Mesenchymal stem cell of adipose (primary cell): ENCODE measurements around the gene SCN5A.

- CAGE, long polyA plus RNA: no peak
Measured at GRCh38 chr3:38455019-38455489, 1.4 kb downstream of the ACVR2B start.

DNA sequence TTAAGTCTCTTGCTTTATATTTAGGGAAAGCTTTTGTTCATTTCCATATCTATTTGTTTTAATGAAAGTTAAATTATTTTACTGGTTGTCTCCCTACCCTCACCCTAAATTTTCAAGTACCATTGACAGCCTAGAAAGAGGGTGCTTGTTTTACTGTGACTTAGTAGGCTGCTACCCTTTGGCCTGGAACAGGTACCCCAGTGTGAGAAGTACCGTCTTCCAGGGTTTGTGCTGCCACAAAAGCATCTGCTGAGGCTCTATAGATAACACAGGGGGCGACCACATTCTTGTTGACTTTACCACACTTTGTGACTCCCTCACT, 23.4 kb downstream of the EXOG start:
- CAGE, long polyA plus RNA: no peak

DNA sequence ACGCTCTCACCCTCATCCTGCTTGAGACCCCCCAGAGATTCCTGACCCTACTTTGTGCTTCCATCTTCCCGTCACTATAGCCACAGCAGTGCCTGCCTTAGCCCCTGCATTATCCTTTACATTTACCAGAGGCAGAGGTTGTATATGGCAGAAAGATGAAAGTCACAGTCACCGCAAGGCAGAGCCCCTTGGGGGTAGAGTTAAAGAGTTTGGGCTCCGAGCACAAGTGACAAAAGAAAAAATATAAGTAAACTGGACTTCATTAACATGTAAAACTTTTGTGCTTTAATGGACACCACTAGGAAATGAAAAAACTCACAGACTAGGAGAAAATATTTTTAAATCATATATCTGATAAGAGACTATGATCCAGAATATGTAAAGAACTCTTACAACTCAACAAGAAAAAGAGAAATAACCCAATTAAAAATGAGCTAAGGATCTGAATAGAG, 56.6 kb downstream of the EXOG start:
- CAGE, long polyA plus RNA: no peak

- CAGE, long polyA plus RNA: no peak
Measured at GRCh38 chr3:38610888-38611214, 38.6 kb downstream of the SCN5A start.

DNA sequence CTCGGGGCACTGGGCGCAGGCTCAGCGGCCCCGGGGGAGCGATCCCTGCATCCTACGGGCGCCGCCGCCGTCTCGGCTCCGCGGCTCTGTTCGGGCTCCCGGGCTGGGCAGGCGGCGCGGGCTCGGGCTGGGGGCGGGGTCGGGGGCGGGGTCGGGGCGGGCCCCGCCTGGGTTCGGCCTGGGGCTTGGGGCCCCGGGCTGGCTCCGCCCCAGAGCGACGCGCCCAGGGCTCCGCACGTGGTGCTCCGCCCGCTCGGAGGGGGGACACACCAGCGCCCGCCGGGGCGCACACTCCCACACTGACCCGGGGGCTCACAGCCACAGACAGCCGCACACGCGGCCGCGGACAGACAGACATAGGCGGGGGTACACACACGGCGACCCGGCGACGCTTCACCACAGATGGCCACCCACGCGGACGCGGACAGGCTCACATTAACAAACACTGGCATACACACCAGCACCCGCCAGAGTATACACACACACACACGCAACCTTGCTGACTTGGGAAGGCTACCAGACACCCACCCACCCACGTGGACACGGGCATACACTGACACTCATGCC, at the start of gene SCN5A:
TSS of gene SCN5A (minus strand) at position 88 of the 567 bp plus-strand sequence.
- CAGE, long polyA plus RNA: no peak

DNA sequence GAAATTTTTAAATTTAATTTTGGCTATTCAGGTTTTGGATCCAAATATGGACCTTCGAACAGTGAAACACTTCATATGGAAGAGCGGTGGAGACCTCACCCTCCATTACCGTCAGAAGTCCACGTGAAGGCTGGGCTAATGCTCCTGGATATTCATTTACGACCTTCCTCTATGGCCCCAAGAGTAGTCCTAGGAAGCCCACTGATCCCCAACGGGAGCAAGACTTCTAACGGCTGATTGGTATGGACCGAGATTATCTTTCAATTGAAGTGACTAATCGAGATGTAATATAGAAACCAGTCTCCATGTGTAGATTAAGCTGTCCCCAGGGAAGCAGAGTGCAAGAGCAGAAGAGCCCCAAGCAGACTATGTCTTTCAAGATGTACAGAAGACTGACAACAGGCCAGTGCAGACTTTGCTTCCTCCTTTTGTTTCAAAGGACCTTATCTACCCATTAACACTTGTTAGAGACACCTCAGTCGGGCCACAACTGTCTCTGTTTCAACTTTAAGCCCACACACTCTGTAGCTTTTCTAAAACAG, 12.7 kb downstream of the GORASP1 start:
- CAGE, long polyA plus RNA: no peak

GRCh38 chr3:39142656-39143145, 10.7 kb downstream of the CSRNP1 start:
- CAGE, long polyA plus RNA: no peak

GRCh38 chr3:39148470-39149407, 4.7 kb downstream of the CSRNP1 start:
- CAGE, long polyA plus RNA: no peak

GRCh38 chr3:39154385-39155107, 1.2 kb upstream of the CSRNP1 start:
- CAGE, long polyA plus RNA: no peak

DNA sequence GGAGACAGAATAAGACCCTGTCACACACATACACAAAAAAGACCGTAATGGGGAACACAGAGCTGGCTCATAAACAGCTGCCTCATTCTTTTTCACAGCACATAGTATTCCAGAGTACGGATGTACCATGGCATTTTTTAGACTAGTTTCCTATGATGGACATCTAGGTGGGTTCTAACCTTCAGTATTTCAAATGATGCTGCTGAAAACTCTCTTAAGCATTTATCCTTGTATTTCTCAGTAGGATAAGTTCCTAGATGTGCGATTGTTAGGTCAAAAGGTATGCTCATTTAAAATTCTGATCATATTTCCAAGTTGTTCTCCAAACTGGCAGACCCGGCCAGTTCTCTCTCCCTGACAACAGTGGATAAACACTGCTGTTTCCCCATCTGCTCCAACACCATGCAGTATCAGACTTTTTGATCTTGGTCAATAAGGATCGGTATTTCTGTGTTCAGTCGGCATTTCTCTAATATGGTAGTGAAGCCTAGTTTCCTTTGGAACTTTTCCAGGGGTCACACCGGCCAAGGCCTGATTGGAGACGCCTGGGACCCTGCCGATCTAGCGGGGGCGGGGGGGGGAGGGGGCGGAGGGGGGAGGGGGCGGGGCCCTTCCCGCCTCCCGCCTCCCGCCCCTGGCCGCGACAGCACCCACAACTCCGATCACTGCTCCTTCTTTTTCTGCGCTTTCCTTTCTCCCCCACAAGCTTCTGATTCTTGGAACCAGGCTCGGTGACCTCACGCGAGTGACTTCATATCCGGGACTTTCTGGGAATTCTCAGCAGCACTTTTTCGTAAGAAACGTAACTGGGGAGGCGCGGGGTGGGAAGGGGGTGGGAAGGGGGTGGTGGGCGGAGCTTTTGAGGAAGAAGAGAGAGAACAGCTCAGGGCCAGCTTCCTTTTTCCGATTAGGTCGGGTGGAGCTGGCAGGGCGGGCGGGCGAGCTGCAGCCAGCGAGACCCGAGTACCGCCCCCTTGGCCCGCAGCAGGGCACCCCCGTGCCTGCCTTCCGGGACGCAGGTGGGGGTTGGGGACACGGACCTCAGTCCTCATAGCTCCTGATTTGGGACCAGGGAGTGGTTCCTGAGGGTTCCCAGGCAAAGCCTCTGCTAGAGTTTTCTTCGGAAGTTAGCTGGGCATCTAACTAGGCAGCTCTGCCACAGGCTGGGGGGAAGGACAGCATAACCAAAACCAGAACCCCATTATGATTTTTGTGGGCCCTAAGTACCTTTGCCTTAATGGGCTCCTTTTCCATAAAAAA, 14.8 kb downstream of the XIRP1 start:
- CAGE, long polyA plus RNA: no peak

DNA sequence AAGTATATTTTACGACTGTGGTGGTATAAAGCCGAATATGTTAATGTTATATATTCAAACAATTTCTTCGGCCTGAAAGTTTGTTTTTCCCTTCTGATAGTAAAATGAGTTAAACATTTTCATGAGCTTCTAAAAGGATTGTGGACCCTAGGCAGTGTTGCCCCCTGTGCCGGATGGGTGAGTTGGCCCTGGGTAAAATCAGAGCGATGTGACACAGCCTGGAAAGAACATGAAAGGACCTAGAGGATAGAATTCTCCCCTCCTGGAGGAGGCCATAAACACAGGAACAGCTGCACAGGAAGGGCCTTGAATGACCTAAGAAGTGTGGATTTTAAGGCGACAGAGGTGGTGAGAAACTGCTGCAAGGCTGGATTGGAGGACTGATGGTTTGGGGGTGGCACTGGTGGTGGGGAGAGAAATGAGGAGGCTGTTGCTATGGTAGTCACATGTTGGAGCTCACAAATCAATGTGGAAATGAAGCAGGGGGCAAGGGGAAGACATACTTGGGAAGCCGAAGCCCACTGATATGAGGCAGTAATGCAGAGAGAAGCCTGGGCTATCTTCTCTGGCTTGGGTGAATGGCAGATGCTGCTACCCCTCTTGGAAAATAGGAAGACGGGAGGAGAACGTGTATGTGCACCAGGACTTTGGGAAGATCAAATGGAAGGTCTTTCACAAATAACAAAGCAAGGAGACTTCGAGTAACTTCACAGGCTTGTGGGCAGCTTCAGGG, 13.8 kb downstream of the XIRP1 start:
- CAGE, long polyA plus RNA: no peak

GRCh38 chr3:39281478-39281984, 1.7 kb upstream of the CX3CR1 start:
- CAGE, long polyA plus RNA: no peak

- CAGE, long polyA plus RNA: no peak
Measured at GRCh38 chr3:39386580-39387270, 3.6 kb downstream of the SLC25A38 start.

DNA sequence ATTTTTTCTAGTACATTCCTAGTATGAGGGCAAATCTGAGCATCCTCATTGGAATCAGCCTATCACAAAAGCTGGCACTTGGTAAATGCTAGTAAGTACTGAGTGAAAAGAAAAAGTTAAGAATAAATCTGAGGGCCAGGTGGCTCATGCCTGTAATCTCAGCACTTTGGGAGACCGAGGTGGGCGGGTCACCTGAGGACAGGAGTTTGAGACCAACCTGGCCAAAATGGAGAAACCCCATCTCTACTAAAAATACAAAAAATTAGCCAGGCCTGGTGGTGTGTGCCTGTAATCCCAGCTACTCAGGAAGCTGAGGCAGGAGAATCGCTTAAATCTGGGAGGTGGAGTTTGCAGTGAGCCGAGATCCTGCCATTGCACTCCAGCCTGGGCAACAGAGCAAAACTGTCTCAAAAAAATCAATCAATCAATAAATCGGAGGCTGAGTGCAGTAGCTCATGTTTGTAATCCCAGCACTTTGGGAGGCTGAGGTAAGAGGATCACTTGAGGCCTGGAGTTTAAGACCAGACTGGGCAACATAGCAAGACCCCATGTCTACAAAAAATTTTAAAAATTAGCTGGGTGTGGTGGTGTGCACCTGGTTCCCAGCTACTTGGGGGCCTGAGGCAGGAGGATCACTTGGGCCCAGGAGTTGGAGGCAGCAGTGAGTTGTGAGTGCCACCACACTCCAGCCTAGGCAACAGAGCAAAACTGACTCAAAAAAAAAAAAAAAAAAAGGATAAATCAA, 8.7 kb downstream of the RPSA start:
- CAGE, long polyA plus RNA: no peak

- CAGE, long polyA plus RNA: no peak
Measured at GRCh38 chr3:40461170-40461666, 4.1 kb downstream of the RPL14 start.

DNA sequence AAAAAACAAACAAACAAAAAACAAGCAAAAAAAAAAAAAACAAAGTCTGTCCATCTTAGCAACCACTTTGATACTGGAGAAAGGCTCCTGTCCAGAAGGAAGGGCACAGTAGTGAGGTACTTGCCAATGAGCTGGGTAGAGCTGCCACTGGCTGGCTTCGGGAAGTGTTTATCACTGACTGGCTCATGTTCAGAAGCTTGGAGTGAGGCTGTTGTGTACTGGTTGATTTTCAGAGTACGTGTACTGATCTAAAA, 1.1 kb upstream of the ZNF621 start:
- CAGE, long polyA plus RNA: no peak

DNA sequence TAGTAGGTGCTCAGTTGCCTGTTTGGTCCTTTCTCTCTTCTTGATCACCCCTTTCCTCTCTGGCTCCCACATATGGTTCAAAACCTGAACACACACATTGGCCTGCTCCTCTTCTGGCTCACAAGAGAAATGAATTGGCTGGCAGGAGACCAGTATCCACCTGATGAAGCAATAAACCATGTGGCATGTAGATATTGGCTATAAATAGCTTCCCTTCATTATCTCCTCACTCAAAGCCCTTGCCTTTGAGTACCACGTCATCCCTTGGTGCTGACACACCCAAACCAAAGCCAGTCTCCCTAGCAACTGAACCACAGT, 98.7 kb downstream of the ZNF621 start:
- CAGE, long polyA plus RNA: no peak

- CAGE, long polyA plus RNA: no peak
Measured at GRCh38 chr3:40924370-40924681, 275.0 kb upstream of the CTNNB1 start.

- CAGE, long polyA plus RNA: no peak
Measured at GRCh38 chr3:41223941-41224524, 24.7 kb downstream of the CTNNB1 start.

DNA sequence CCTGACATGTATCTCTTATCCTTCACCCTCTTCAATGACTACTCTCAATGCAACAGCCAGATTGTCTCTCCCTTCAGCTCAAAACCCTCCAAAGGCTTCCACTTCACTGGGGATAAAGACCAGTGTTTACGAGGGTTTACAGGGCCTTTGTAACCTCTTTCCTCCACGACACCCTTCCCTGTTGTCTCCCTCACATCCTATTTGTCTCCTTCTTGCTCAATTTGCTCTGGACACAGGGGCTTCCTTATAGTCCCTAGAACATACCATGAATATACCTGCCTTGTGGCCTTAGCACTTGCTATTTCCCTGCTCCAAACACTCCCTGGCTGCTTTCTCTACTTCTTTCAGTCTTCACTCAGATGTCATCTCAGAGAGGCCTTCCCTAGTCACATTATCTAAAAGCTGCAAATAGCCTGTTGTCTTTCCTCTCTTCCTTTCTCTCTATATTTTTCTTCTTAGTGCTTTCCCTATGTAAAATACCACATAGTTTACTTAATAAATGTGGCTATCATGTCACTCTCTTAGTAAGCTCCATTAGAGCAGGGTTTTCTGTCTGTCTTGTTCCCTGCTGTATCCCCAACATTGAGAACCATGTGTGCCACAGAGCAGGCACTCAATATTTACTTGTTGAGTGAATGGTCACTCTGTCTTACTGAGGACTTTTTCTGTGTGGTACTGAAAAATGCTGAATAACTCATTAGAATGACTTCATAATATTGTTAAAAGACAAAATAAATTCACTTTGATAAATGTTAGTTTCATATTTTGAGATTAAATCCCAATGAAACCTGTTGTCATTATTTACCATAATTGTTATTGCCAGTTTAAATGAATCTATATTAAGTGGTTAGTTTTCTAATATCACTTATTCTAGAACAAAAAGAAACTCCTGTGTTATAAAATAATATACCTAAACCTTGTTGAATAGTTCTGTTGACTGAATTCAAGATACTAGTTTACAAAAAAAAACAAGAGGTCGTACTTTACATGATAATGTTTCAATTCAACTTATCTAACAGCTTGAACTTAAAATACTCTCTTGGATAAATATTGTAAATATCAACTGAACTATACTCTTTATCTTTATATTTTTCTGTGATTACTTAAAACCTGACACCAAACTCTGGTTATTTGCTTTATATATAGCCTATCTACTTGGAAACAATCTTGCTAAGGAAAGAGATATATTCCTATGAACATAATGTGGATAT, 182.8 kb downstream of the CTNNB1 start:
- CAGE, long polyA plus RNA: no peak